Sciatic nerve (tissue), 1 donor: ENCODE measurements around a stretch of chr2.

- PRO-cap = no peak
These were observed 16.1 kb downstream of the HNRNPA3 start for GRCh38 chr2:177228511-177229301.

DNA sequence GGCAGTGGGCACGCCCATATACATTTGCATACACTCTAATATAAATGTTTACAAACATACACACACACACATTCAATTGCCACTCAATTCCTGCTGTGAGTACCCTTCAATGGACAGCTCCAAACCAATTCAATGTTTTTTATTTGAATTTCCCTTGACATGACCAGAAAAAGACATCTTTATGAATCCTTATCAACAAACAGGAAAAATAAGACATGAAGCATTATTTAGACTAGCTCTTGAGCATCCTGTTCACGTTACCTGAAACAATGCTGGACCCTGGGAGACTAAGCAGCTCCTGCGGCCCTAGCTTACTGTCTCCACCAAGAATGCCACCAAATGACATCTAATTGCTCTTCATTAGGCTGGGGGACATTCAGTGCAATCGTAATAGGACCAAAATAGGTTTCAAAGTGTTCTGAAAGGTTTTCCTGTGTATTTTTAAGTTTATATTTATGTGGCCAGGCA, 25.6 kb downstream of the NFE2L2 start:
- PRO-cap = no peak

- PRO-cap = no peak
These were observed 10.6 kb downstream of the NFE2L2 start for GRCh38 chr2:177253751-177254409.

DNA sequence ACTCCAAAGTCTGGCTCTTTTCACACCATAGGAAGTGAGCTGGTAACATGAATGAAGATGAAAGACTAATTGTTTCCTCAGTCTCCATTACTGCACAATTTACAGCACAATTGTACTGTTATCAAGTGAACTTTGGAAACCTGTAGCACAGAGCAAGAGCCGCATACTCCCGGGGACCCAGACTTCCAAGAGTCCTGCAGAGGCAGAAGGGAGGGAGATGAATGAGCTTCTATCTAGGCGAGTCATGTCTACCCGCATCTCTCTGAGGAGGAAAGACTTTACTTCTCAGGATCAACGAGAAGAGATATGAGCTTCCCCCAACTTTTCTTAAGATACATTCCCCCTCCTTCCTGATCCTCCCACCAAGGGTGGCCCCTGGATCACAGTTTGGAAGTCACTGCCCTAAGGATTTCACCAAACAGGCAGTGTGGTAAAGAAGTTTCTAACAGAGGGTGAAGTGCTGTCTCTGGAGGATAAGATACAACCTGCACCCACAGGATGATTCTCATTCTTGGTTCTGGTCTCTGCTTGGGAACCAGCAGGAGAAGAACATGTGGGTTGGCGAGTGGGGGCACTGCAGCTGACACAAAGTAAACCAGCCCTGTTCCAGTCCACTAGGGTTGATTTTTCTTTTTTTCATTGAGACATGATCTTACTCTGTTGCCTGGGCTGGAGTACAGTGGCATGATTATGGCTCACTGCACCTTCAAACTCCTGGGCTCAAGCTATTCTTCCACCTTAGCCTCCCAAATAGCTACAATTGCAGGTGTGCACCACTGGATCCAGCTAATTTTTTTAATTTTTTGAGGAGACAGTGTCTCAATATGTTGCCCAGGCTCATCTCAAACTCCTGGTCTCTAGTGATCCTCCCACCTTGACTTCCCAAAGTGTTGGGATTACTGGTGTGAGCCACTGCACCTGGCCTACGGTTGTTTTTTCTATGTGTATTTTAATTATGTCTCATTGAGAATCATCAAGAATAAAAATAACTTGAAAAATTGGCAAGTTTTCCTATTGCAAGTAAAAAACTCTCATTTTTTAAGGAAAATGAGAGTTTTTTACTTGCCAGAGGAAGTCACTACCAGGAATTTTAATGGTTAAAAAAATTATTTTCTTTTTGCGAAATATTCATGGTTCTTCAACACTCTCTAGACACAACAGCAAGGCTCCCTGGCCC, 9.2 kb downstream of the NFE2L2 start:
- PRO-cap = no peak

DNA sequence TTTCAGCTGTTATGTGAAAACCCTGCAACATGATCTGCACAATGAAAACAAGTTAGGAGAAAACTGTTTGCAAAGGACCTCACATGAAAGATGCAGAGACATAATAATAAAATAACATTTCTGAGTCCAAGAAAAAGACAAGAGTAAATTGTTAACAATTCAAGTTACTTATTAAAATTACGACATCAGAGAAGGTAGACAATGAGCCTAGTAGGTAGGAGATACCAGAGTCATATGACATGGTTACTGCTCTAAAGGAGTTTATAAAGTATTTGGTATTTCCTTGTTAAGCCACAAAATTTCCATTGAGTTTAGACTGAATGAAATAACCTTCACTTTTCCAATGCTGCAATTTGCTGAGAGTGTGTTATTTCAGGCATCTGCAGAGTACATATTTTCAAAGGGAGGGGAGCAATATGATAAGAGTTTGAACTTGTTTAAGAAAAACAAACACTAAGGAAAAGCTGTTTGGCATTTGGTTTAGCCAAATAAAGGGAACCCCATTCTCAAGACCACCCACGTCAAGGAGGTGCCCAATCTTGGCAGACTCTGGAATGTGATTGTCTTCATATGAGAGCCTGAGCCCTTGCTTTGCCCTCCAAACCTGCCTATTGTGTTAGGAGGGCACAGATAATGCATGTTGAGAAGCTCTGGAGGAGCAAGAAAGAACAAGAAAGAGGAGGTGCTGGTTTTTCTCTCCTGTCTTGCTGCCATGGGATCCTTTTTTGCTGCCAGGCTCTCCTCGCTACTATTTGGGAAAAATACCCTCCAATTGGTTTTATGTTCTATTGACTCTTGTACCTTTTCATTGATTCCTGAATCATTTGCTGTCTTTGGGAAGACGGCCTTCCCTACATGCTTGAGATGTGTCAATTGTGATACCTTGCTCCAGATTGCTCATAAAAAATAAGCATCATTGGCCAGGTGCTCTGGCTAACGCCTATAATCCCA, 2.0 kb upstream of the NFE2L2 start:
- PRO-cap = unidirectional peak, minus-strand start at position 236 of the sequence

- PRO-cap = no peak
These were observed 17.5 kb upstream of the NFE2L2 start for GRCh38 chr2:177281828-177282543.

- PRO-cap = no peak
These were observed 50.4 kb upstream of the AGPS start for GRCh38 chr2:177342029-177342808.

DNA sequence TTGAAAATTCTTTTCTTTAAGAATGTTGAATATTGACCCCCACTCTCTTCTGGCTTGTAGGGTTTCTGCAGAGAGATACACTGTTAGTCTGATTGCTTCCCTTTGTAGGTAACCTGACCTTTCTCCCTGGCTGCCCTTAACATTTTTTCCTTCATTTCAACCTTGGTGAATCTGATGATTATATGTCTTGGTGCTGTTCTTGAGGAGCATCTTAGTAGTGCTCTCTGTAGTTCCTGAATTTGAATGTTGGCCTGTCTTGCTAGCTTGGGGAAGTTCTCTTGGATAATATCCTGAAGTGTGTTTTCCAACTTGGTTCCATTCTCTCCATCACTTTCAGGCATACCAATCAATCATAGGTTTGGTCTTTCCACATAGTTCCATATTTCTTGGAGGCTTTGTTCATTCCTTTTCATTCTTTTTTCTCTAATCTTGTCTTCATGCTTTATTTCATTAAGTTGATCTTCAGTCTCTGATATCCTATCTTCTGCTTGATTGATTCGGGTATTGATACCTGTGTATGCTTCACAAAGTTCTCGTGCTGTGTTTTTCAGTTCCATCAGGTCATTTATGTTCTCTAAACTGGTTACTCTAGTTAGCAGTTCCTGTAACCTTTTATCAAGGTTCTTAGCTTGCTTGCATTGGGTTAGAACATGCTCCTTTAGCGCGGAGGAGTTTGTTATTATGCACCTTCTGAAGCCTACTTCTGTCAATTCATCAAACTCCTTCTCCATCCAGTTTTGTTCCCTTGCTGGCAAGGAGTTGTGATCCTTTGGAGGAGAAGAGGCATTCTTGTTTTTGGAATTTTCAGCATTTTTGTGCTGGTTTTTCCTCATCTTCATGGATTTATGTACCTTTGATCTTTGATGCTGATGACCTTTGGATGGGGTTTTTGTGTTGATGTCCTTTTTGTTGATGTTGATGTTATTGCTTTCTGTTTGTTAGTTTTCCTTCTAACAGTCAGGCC, 19.8 kb upstream of the AGPS start:
- PRO-cap = no peak

DNA sequence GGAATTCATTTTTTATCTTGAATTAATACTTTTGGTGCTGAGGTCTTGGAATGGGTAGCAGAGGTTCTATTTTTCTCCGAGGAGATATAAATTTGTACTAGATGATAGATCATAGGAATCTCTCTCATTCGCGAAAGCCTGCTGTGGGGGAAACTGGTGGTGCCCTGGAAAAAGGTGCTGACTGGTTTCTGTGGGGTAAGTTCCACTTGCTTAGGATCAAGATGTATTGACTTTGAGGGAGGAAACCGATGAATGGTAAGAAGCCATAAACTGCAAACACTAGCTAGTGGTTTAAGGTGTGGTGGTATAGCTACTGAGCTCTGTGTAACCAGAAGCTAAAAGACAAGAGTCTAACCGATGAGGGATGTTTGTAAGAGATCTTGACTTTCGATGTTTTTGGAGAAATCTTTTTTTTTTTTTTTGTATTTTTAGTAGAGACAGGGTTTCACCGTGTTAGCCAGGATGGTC, 803 bp downstream of the AGPS start:
- PRO-cap = no peak

GRCh38 chr2:177626205-177626683, 7.7 kb upstream of the TTC30A start:
- PRO-cap = no peak

GRCh38 chr2:177873727-177874297, 198.8 kb downstream of the PDE11A start:
- PRO-cap = no peak

DNA sequence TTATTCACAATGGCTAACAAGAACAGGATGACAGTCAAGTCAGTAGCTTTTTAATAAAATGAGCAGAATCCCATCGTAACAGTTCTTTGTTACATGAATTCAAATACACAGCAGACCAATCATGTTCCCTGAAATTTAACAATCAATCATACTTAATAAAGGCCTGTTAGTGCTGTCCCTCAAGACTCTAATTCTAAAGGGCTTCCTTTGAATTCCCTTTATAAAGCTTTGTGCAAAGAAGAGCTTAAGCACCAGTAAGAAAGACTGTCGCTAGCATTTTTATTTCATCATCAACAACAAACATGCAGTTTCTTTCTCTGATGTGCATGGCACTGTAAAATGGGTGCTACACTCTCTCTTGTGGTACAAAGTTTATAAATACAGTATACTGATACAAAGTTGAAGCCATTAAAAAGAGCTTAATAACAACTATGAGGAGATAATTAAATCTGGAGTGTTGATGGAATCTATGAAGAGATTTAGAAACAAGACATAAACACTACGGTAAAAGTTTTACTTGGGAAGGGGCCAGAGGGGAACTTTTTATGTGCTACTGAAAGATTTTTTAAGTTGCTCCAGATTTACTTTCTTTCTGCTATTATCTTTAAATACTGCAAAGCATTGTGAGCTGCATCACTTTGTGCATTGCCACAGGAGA, 19.3 kb downstream of the PRKRA start:
- PRO-cap = no peak

- PRO-cap = bidirectional peak, plus-strand start at chr2:178450878, minus-strand start at chr2:178450774
These were observed 728 bp downstream of the PRKRA start for GRCh38 chr2:178450058-178450836.

GRCh38 chr2:178454465-178455102, 3.4 kb downstream of the PJVK start:
- PRO-cap = no peak

GRCh38 chr2:178612102-178612540, 131.9 kb downstream of the PLEKHA3 start:
- PRO-cap = no peak

- PRO-cap = no peak
These were observed 119.2 kb downstream of the TTN start for GRCh38 chr2:178688000-178688439.

- PRO-cap = no peak
These were observed 8.2 kb downstream of the TTN start for GRCh38 chr2:178799004-178799444.

DNA sequence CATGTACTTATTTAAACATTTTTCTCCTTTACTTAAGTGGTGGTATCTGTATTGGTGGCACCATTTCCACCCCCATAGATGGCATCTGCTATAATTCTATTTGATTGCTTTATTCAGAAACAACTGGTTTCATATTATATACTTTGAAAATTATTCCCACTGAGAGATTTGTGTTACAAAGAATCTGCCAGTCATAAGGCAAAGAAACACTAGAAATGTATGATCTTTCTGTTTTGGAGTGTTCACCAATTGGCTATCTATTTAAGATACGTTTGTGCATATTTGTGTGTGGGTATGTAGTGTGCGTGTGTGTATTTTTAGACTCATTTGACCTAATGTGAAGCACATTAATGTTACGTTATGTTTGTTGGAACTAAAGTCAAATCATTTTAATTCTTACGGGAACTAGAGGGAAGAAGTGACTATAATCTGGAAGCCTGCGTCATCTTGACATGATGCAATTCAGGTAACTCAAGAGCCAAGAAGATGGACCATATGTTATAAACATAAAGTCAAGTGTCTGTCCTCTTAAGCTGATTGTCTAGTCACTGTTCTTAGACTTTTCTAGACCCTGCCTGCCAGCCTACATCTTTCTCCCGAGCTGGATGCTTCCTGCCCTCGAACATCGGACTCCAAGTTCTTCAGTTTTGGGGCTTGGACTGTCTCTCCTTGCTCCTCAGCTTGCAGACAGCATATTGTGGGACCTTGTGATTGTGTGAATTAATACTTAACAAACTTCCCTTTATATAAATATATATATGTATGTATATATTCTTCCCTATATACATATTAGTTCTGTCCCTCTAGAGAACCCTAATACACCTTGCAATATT, 1.6 kb upstream of the TTN start:
- PRO-cap = no peak

DNA sequence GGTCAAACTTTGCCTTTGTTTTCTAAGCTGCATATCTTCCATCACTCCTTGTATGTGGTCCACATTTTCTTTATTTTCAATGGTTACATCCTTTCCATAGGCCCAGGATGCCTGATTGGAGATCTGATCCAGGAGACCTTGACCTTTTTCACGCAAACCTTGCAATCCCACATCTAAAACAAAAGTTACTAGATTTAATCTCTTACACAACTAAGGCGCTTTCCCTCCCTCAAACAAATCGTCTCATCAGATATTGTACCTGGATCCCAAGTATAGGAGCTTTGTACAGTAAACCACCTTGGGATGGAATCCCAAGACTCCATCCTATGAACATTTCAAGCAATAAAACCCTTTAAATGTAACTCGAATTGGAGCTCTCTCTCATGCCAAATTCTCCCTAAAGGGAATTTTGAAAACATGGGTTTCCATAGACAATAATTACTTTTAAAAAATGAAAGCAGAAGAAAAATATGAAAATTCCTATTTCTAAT, 71.9 kb upstream of the CCDC141 start:
- PRO-cap = no peak

DNA sequence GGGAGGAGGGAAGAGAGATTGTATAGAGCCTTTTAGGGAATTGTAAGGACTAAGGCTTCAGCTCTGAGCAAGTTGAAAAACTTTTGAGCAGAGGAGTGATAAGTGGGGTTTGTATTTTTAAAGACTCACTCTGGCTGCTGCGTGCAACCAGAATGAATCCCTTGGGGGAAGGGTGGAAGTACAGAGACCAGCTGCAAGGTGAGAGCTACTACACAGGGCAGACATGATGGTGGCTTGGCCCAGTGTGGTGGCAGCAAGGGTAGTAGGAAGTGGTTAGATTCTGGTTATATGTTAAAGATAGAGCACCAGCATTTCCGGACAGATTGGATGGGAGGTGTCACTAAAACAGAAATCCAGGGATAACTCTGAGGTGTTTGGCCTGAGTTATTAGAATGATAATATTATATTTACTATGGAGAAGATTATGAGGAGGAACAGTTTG, 10.1 kb upstream of the SESTD1 start:
- PRO-cap = no peak